Cardiac septum (tissue), 1 donor: Measurements from ENCODE around the genes CLEC12A and TAS2R10.

GRCh38 chr12:9346550-9347167 lies 138.5 kb upstream of the PZP start:
- PRO-cap: no peak

DNA sequence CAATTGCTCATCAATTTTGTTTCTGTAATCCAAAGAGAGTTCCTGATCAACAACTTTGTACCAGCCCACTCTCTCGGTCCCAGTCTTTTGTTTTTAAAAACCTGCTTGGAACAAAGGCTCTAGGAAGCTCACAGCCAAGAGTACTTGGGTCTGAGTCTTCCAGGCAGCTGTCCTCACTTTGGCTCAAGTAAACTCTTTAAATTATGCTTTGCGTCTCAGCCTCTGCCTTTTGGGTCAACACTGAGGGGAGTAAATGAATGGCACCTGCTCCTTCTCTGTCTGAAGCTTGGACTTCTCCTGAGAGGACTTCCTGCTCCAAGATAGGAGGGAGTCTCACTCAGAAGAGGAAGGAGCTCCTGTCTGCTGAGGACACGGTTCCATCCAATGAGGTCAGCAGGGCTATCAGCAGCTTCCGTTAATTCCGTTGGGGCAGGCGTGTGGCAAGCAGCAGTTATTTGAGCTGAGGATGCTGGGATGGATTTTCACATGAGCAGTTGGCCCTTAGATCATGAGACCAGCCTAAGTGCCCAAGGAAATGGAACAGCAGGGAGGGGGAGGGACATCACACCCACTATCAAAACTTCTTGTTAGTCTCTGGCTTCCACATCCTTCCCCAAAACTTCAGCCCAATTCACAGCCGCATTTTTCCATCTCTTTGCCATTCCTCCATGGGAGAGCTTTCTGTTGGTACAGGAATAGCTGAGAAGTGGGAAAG lies 158.9 kb upstream of the PZP start:
- PRO-cap: no peak

DNA sequence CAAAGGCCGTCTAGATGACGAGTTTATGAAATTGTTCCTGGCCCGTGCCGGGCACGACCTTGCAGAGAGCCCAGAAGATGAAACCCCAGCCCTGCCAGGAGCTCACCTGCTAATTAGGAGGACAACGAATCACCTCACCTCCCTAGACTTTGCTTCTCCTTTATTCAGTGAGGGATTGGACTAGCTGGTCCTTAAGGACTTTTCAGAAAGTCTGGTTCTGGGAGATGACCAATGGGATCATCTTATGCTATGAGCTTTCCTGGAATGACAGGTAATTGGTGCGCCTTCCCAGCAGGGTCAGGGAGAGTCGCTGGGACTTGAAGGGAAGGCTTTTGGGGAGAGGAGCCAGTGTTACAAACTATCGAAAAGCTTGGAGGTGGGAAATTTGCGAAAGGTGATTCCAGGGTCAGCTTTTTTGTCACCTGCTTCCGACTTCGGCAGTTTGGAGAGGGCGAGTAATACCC lies 159.1 kb downstream of the KLRB1 start:
- PRO-cap: no peak

- PRO-cap: no peak
Measured at GRCh38 chr12:9632757-9633069, 25.0 kb upstream of the KLRB1 start.

GRCh38 chr12:9674131-9674773 lies 4.7 kb downstream of the CLEC2D start:
- PRO-cap: no peak

GRCh38 chr12:9708162-9708468 lies 38.6 kb downstream of the CLEC2D start:
- PRO-cap: no peak

DNA sequence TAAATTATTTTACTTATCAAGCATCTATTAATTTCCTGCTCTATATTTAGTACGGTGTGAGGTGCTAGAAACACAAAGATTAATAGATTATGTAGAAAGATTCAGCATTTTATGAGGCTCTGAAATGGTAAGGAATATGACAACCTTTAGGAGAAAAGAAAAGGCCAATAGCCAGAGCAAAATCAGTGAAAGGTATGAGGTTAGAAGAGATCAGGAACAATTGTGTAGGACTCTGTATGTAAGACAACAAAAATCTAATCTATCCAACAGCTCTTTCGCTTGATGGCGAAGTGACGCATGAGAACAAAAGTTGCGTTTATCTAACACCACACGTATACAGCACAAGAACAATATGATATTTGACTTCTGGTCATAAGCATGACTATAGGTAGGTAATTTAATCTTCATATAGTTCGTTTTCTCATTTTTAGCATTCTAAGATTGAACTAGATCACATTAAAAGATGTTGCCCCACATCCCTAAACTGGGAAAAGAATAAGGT lies 29.4 kb downstream of the CD69 start:
- PRO-cap: no peak

- PRO-cap: no peak
Measured at GRCh38 chr12:9731862-9732177, 28.9 kb downstream of the CD69 start.

DNA sequence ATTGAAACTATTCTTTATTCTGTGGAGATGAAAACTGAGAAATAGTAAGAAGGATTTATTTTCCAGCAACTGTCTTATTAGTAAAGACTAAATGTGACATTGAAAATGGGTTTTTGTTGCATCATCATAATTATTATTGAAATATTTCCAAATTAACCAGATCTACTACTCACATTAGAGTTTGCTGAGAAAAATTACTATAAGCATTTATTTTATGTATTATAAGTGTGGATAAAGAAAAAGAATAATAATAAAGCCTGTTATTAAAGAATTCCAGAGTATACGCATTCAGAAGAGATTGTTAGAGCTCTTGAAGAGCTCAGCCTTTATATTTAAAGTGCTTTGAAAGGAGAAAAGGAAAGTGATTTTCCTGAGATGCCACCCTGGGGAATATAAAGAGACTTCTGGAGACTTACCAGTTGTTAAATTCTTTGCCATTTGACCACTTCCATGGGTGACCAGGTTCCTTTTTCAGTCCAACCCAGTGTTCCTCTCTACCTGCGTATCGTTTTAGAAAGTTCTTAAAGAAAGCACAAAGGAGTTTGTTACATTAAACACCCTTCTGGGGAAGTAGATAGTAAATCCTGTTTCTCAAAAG lies 6.4 kb downstream of the CD69 start:
- PRO-cap: no peak

GRCh38 chr12:9776552-9777123 lies 15.9 kb upstream of the CD69 start:
- PRO-cap: no peak

GRCh38 chr12:9852354-9853506 lies 16.4 kb downstream of the CLEC2B start:
- PRO-cap: no peak

- PRO-cap: bidirectional peak, plus-strand start at chr12:9867844, minus-strand start at chr12:9867653
Measured at GRCh38 chr12:9867374-9868075, 1.6 kb downstream of the CLEC2B start.

GRCh38 chr12:9971290-9971611 lies at the start of gene CLEC12A:
TSS of gene CLEC12A (plus strand) at chr12:9971409.
- PRO-cap: no peak

GRCh38 chr12:10168979-10169595 lies 2.8 kb downstream of the OLR1 start:
- PRO-cap: no peak

DNA sequence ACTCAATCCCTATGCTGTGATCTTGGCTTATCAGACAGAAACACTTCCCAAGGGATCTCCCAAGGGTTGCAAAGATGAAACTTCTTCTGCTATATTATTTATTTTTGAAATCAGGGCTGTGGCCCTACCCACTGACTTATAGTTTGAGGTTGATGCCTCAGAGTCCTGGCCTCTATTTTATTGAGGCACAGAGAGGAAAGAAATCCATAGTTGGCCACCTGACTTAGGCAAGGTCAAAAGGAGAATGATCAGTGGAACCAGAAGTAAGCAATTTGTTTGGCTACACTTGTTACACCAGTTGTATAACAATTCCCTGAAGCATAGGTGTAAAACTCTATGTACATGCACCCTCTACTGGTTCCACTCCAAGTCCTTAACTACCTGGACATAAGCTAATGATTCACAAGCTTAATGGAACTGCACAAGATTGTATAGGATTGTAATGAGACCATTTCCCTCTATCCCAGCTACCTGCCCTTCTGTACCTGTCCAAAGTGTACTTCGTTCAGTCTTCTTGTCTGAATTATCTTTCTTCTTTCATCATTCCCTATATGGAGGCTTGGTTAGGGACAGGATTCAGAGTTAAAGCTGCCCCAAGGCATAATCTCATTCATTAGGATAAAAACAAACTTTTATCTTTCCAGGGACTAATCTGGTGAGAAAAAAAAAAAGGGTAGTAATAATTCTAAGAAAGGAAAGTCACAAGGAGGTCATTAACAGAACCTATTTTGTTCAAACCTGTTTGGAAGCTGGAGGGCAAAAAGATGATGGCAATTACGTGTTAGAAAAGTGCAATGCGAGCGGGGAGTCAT lies 3.0 kb upstream of the TMEM52B start:
- PRO-cap: no peak

GRCh38 chr12:10392321-10392786 lies 2.5 kb upstream of the KLRK1 start:
- PRO-cap: no peak

DNA sequence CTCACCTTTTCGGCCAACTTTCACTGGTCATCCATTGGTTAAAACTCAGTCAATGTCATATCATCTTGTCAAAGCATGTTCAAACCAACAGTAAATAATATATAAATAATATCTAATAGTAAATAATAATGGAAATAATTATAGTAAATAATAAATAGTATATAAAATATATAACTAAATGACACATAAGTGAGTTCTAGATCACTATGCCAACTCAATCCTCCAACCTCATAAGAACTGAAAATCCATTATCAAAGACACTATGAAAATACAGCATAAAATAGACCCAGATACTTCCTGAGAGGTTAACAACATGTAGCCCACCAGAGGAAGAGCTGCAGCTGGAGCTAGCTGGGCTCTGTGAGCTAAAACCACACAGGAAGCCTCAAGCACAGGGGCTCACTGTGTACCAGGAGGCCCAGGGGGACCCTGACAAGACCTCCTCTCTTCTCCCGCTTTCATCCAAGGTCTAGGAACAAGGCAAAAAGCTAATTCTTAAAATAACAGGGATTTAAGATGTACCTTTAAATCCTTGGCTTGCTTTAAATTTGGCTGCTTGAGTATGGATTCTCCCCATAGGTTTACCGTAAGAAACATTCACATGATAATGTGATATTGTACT lies 53.5 kb downstream of the EIF2S3B start:
- PRO-cap: no peak

GRCh38 chr12:10698148-10698598 lies 24.3 kb upstream of the STYK1 start:
- PRO-cap: no peak

DNA sequence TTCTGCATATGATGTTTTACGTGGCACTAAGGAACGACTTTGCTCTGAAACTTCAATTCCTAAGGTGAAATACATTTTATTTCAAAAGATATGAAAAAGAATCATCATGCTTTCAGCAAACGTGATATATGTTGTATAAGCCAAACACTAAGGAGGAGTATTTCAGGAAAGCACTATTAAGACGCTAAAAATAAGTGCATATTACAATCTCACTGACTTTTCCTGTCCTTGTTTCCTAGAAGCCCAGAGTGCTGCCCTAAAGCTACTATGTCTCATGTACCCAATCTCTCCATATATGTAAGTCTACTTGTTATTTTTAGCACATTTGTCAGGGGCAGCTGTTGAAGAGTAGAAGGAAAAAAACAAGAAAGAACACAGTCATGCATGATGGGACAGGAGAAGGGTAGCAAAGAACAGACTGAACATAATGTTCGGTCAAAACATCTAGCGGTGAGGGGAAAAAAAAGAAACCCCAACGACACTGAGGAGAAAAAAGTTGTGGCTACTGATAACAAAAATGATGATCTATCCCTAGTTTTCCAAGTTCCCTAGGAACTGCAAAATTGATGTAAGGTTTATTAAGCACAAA lies 14.3 kb downstream of the YBX3 start:
- PRO-cap: bidirectional peak, plus-strand start at position 375 of the sequence, minus-strand start at position 250 of the sequence

GRCh38 chr12:10826086-10826705 lies at the start of gene TAS2R10:
TSS of gene TAS2R10 (minus strand) at chr12:10826358.
- PRO-cap: no peak